Skeletal muscle satellite cell (primary cell): ENCODE measurements around a stretch of chr1.

GRCh38 chr1:6582781-6583204 is 3.0 kb downstream of the ZBTB48 start:
- CAGE, long polyA plus RNA, result no peak

GRCh38 chr1:6603176-6603927 is 683 bp upstream of the KLHL21 start:
- CAGE, long polyA plus RNA, result no peak

- CAGE, long polyA plus RNA, result no peak
These were observed 1.6 kb upstream of the KLHL21 start for GRCh38 chr1:6604266-6604658.

- CAGE, long polyA plus RNA, result no peak
These were observed 54.3 kb downstream of the CAMTA1 start for GRCh38 chr1:6839392-6840148.

- CAGE, long polyA plus RNA, result no peak
These were observed 71.2 kb downstream of the CAMTA1 start for GRCh38 chr1:6856130-6857134.

DNA sequence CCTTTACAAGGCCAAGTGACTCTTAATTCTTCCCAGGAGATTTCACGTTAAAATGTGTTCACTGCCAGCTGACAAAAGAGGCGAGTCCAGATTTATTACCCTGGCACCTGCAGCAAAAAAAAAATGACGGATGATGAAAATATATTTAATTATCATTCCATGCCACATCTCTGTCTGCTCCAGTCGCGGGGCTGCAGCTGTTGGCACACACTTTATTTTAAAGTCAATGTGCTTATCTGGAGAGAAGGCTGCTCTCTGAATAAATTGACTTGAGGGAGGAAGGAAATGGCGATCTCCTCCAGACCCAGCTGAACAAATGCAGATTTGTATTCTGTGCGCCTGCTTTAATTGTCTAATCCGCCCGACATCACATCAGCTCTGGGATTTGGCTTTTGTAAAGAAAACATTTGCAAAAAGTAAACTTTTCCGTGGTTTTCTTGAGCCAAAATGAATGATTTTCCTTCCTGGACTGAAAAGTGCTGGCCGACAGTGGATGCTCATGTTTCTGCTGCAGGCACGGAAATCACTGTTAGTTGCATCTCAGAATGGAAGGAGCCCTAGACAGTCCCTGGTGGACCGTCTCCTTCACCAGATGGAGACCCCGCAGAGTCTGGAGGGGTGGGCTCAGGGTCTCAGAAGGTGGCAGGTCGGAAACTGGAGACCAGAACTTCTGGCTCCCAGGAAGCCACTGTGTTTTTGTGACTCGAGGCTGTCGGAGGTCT is 150.2 kb downstream of the CAMTA1 start:
- CAGE, long polyA plus RNA, result no peak

DNA sequence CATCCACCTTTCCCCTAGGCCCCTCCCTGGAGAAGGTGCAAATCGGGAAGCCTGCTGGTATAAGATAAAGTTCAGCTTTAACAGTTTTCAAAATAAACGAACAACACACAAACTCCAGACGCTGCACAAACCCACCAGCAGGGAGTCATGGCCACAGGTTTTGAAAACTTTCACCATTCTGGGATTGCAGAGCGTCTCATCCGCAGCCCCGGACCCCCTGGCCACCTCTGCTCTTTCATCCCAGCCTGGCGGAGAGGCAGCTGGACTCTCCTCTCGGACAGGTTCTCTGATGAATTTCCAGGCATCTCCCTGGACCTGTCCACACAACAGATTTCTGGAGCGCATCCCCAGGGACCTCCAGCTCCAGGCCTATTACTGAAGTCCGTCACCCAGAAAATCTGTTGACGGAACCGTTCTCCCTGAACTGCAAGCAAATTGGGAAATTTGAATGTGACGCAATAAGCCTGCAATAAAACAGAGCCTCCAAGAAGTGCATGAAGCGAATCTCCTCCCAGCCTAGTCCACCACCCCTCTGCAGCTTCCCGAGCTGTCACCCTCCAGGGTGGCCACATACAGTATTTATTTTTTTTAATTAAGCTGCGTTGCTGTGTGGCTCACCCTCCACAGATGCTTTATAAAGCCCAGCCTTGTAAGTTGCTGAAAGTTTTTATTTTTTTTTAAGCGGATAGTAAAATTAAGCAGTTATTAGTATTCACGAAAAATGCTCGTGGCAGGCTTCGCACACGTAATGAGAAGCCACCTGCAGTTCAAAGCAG is 173.1 kb downstream of the CAMTA1 start:
- CAGE, long polyA plus RNA, result no peak

DNA sequence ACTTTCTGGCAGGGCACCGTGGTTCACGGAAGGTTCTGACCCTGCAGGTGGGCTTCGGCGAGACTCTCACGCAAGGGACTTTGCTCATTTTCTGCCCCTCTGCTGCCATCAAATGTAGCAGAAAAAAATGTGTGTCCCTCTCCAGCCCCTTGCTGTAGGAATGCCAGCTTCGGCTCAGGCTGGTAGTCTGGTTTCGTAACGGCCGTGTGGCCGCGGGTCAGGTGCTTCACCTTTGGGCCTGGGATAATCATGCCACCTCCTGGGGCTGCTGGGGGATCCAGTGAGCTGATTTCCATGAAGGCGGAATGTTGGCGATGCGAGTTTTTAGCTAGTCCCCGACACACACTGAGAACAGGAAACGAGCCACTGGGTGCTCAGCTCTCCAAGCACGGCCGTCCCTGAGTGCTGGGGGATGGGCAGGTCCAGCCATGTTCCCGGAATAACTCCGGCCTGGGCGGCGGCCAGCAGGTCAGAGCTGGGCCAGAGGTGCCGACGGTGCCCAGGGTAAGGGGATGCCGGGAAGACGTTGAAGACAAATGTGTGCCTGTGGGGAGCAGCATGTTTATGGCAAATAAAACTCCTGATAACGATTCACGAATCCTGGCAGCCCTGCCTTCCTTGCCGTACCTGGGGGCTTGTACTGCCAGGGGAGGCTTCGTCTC is 364.2 kb downstream of the CAMTA1 start:
- CAGE, long polyA plus RNA, result no peak

GRCh38 chr1:7389234-7389696 is 381.8 kb upstream of the VAMP3 start:
- CAGE, long polyA plus RNA, result no peak

- CAGE, long polyA plus RNA, result no peak
These were observed 299.3 kb upstream of the VAMP3 start for GRCh38 chr1:7471585-7472360.

- CAGE, long polyA plus RNA, result no peak
These were observed 25.3 kb upstream of the VAMP3 start for GRCh38 chr1:7745683-7746227.

- CAGE, long polyA plus RNA, result no peak
These were observed 22.0 kb downstream of the ERRFI1 start for GRCh38 chr1:8003974-8004646.

DNA sequence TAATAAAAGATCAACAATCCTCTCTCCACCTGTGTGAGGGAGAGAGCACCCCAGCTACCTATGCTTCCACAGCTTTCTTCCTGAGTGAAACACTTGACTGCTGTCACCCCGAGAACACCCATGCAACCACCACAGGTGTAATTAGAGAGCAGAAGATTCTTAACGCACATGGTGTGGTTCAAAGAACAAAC is 11.8 kb downstream of the ERRFI1 start:
- CAGE, long polyA plus RNA, result no peak

DNA sequence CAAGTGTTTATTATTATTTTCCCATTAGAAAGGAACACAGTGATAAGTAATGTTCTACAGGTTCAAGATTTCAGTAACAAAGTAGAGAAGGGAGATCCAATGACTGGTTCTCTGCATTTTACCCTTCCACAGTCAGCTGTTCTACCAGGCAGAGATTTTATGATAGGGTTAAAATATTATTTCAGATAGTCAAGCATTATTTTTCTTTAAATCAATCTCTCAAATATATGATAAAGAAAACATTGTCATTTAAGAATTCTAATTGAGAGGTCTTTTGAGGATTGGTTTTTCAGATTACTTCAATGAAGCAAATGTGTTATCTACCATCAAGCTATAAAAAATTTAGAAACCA is 9.0 kb downstream of the ERRFI1 start:
- CAGE, long polyA plus RNA, result no peak

- CAGE, long polyA plus RNA, result no peak
These were observed 1.8 kb downstream of the ERRFI1 start for GRCh38 chr1:8024326-8024767.

DNA sequence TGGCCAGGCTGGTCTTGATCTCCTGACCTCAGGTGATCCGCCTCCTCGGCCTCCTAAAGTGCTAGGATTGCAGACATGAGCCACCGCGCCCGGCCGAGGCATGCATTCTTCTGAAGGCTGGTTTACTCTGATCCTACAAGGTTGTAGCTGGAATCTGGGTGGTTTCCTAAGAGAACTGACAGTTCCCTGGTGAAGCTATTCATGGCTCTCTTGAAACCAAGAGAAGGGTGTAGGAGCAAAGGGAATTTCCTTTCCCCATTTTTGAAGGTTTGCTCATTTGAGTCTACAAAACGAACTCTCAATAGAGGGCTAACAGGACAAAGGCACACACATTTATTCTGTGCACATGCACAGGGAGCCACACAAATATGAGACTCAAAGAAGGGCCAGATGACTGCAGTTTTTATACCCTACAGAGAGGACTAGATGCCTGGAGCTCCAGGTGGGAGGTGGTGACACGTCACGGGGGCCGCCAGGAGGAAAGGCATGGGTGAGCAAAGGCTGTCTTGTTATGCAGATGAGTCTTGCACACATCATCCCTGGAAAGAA is 49.5 kb upstream of the ERRFI1 start:
- CAGE, long polyA plus RNA, result no peak

- CAGE, long polyA plus RNA, result no peak
These were observed 51.0 kb upstream of the ERRFI1 start for GRCh38 chr1:8076937-8077748.

GRCh38 chr1:8094147-8095401 is 68.5 kb upstream of the ERRFI1 start:
- CAGE, long polyA plus RNA, result no peak

DNA sequence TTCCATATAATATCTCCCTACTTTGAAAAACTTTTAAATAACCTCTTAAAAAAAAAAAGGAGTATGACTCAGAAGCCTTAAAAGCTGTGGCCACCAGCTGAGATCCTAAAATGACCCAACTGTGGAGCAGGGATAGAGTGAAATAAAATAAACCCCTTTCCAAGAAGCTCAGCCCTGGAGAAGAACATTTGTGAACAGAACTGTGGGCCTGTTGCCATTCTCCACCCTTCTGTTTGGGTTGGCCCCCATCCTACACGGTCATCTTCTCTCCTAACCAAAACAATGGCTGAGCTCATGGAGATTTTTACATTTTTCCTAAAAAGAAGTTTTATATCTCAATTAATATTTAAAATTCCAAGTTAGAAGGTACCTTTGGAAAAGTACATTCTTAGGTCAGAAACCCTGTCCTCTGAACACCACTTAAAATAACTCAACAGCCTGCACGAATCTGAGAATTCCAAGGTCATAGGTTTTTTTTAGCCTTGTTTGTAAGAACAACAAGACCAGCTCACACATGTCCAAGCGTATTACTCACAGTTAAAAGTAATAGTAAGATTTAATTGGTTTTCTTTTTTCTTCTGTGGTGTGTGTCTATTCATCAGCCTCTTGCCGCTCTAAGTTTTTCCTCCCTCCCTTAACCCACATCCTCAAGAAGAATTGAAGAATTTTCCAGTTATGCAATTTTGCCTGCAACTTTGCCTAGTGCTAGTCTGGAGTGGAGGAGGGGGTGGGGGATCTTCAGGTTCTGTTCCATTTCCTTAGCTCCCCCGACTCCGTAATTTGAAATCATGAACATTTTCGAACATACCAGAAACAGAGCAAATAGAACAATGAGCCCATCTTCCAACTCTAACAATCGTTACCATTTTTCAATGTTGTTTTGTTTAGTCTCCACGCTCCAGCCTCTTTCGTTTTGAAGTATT is 107.8 kb upstream of the ERRFI1 start:
- CAGE, long polyA plus RNA, result no peak

DNA sequence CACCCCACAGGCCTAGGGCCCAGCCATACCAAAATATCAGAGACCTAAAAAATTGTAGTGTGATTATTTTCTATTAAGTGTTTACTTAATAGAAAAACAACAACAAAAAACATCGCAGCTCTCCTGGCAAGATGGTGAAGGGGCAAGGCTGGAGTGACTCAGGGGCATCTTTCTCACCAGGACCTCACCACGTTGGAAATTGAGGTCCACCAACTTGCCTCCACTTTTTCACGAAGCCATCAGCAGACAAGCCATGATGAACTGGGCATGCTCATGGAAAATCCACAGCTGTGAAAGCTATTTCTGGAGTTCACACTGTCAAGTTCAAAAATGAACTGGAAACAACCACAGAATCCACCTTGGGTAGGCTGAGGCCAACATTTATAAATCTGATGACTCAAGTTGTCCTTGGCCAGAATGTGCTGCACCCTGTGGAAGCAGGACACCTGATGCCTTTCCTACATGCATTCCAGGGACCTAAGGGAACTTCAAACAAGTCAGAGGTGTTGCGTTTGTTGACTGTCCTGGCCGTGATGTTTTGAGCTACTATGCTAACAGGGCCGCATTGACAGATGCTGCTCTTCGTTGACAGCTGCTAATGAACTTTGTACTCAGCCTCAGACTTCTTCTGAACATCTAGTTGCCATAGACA is 128.1 kb upstream of the SLC45A1 start:
- CAGE, long polyA plus RNA, result no peak